ENCODE measurements around a stretch of chr2.

GRCh38 chr2:226793722-226793921 lies 6.0 kb downstream of the IRS1 start:
- RRBS: no CpG with 5 or more reads among the region's 2 CpGs

DNA sequence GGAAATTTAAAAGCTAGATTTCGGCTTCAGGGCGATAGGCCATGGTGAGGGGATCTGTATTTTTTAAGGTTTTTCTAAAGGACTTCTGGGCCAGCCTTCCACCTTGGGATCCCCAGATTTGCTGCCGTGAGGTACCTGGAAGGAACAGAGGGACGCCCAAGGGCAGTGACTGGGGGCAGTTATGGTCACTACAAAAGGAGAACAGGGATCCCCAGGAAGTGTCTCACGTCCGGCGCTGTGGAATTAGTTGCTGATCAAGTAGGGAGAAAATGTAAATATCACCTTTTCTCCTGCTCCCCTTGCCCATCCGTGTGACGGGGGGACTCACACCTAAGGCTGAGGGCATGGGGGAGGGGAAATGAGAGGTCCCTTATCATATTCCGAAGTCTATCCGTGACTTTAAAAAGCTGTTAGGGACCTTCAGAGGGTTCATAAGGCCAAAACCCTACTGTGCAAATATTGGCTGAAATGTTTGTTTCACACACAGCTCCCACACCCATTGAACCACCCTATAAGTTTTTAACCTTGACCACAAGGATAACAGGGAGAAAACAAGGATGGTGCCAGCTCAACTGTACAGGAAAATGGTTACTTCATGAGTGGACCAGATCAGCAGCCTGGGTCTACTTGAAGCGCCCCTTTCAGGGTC lies 777 bp upstream of the IRS1 start:
- RRBS: no CpG with 5 or more reads among the region's 12 CpGs

DNA sequence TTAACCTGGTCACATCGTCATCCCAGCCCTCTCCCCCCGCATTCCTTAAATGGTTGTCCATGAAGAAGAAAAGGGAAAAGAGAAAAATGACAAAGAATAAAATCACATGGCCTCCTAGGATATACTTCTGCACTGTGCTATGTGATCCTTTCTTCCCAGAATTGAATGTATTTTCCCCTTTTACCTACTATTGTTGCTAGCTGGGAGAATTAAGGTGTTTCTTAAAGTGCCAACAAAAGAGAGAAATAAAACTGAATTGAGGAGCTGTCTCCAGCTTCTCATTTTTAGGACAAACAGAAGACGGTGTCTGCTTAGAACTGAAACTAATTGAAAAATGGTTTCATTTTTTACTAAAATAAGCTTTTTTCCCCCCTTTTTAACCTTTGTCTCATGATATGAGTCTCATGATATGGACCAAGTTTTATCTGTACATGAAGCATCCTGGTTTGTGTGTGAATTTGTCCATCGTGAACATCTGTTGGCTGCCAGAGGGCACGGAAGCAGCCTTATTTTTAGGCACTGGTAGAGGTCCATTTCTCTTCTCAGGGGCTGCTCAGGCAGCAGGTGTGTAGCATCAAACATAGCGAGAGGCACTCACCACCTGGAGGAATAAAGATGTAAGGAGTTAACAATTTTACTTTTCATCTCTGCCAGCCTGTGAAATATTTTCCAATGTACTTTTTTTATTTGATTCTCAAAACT lies 134.3 kb downstream of the RHBDD1 start:
- RRBS: no CpG with 5 or more reads among the region's 6 CpGs

GRCh38 chr2:227324478-227324954 lies 535 bp upstream of the MFF start:
- RRBS: no CpG with 5 or more reads among the region's 8 CpGs

- RRBS: no CpG with 5 or more reads among the region's 5 CpGs
Observed at GRCh38 chr2:227479702-227480676, 8.0 kb downstream of the AGFG1 start.

DNA sequence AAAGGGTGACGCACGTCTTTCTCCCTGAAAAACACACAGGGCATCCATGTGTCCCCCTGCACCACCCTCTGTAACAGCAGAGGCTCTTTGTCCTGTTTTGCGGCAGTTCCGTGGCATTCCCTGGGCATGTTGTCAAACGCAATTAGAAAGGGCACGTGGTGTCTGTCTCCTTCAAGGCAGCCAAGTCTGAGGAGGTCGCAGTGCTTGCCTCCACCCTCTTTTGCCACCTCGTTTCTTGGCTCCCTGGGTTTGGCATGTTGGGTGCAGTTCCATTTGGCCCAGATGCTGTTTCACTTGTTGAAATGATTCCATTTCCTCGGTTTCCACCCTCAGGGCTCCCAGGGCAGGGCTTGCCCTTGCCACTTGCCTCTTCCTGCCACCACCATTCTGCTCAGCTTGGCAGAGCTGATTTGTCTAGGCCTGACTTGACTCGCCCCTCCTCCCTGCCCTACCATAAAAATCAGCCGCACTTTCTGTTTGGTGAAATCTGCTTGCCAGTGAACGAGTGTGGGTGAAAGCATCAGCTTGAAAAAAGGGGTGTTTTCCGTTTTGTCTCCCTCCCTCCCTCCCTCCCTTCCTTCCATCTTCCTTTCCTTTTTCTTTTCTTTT lies 12.5 kb downstream of the CCL20 start:
- RRBS: no CpG with 5 or more reads among the region's 13 CpGs

- RRBS: no CpG with 5 or more reads among the region's 1 CpG
Observed at GRCh38 chr2:228611122-228611719, 429.7 kb upstream of the SPHKAP start.

DNA sequence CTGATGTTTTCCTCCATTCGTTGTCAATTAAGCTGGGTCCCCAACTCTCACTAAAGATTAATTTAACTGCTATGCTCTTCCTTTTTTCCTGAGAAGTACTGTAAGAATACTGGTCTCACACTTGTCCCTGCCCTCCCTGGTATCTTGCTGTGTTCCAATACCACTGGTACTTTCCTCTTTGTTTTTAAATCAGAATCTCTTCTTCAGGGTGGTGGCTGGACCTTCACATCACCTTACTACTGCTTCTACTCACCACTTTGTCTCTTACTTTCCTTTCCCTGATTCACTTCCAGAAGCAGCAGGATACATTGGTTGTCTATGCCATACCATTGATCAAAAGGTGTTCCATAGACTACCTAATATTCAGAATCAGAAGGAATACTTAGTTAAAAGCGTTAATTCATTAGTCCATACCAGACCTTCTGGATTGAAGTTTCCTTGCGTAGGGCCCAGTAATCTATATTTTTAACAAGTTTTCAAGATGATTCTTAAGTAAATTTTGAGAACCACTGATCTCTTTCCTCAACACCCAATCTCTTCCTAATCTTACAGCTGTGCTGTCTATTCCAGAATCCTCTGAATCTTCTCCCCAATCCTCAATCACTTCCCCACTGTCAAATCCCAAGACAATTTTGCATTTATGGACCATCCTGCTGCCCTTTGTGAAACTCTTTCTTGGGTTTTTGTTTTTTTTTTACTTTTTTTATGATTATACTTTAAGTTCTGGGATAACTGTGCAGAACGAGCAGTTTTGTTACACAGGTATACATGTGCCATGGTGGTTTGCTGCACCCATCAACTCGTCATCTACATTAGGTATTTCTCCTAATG lies 195.2 kb downstream of the PID1 start:
- RRBS: no CpG with 5 or more reads among the region's 5 CpGs

GRCh38 chr2:229104531-229105061 lies 166.5 kb downstream of the PID1 start:
- RRBS: no CpG with 5 or more reads among the region's 4 CpGs

DNA sequence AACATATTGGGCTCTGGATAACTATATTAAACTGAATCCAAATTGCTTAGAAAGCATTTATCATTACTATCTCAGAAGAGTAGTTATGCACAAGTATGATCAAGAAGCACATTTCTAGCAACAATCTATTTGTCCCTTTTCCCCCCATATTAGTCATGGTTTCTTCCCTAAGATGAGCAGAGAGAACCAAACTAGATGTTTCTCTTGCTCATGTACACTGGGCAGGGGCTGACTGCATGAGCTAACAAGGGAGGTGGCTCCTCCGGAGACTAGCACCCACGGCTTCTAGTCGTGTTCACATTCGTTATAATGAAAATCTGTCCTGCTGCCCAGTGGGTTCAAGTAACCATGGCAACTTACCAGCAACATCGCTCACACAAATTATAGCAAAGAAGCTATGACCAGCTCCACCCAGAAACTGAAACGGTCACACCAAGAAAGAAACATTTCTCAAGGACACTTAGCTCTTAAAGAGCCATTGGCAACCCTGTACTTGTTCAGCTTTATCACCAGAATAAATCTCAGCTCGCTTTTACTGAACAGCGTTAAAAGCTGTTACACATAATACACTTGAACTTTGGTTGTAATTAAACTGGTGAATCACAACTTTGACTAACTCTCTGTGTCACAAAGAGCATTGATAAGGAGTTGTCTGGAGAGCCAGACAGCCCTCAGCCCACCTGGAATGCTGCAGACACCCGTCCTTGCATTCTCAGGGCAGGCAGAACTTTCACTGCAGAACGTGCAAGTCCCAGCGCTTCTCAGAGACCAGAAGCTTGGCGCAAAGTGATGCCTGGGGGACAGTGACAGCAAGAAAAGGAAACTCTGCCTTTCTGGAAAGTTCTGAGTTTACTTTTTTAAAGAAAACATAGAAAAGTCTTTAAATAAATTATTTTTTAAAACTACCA lies 141.3 kb downstream of the PID1 start:
- RRBS: no CpG with 5 or more reads among the region's 12 CpGs

DNA sequence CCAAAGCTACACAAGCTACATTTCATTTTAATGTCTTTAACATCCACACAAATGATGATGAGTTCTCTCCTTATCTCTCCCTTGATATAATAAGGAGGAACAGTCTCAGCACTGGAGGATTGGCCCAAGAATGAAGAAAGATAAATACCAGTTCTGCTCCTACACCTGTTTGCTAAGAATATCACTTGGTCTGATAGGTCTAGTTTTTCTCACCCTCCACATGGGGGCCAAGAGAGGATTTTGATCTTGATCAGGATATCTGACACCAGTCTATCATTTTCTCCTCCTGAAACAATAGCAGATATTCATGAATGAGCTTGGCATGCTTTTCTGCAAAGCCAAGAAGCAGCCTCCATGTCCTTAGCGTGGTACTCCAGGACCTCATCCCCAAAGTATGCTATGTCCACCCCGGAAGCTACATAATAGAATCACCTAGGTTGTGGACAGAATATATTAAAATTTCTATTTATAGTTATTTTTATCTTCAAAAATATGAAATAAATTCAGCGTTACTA lies 131.3 kb downstream of the PID1 start:
- RRBS: no CpG with 5 or more reads among the region's 3 CpGs

GRCh38 chr2:229153077-229153746 lies 117.9 kb downstream of the PID1 start:
- RRBS: no CpG with 5 or more reads among the region's 9 CpGs

GRCh38 chr2:229164296-229164887 lies 106.7 kb downstream of the PID1 start:
- RRBS: no CpG with 5 or more reads among the region's 1 CpG

DNA sequence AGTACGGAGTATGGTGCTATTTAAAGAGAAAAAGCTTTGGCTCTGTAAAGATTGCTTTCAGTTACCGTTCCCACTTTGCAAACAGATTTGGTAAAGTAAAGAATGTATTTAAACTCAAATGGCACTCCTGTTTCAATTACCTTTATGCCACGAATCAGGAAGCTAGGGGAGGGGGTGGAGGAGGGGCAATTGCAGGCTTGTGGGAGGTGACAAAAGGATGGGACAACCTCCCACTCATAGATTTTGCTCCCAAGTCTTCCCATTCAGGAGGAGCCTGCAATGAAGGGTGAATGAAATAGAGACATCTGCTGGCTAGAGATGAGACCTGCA lies 2.5 kb upstream of the PID1 start:
- RRBS: no CpG with 5 or more reads among the region's 3 CpGs

- RRBS: no CpG with 5 or more reads among the region's 1 CpG
Observed at GRCh38 chr2:229300358-229300712, 29.2 kb upstream of the PID1 start.

GRCh38 chr2:229407762-229408162 lies 136.7 kb upstream of the PID1 start:
- RRBS: no CpG with 5 or more reads among the region's 4 CpGs

DNA sequence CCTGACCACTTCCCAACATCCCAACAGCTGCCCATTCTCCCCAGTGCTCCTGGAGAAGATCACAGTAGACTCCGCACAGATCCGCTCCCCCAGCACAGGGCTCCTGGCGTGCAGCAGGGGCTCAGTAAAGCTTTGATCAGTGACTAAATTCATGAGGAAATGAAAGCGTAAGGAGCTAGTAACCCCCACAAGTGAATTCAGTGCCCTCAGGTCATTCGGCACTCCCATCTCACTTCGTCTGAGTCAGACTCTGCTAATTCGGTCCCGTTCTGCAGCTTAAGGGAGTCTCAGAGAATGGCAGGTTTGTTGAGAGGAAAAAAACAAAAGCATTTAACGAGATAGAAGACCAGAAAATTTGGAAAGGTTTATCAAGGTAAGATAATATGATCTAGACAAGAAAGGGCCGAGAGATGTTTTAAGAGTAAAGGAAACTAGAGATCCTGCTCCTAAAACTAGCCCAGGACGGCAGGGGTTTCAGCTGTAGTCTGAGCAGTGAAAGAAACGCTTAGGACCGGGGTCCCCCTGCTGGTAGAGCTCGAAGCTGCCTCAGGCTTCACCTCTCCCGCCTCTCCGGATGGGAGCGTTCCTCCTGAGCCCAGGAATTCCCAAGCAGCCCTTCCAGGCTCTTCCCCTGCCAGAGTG lies 127.5 kb downstream of the DNER start:
- RRBS: 6% methylated on average over 4 of the region's 17 CpGs

DNA sequence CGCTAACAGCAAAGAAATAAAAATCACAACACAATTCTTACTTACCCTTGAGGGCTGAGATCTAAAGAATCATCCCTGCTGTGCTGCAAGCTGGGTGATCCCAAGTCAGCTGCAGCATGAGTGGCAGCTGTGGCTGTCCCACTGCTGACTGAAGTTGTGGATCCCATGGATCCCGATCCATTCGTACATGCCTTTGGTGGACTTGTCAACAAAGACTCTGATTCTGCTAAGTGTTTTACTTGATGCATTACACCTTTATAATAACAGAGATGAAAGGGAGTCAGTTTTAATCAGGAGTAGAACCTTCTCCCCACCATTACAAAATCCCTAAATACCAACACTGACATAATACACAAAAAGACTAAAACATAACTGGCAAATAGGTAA lies 87.8 kb upstream of the DNER start:
- RRBS: no CpG with 5 or more reads among the region's 3 CpGs

DNA sequence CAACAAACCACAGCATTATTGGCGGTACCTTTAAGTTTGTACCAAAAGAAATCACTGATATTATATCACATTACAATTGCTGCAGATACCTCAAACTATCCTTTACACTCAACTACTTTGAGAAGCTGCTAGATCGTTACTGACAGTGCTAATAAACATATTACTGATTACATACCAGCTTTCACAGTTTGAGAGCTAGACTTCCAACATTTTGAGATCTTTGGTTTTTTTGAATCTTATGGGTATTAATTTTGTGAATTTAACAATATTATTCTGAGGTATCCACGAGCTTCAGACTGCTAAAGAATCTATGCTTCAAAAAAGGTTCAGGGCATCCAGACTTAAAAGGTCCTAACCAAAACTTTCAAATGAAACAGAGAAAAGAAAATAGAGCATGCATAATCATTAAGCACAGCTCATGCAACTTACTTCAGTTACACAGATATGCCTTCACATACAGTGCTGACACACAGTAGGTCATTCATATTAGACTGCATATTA lies 19.3 kb downstream of the TRIP12 start:
- RRBS: no CpG with 5 or more reads among the region's 3 CpGs

GRCh38 chr2:230166571-230166906 lies 53.2 kb downstream of the SP110 start:
- RRBS: no CpG with 5 or more reads among the region's 1 CpG